Measurements from ENCODE around the genes CEND1, PNPLA2 and CD151.

GRCh38 chr11:790005-790987 lies at the start of gene CEND1:
TSS of gene CEND1 (minus strand) at chr11:790090.
- RRBS, result 5% methylated on average over 11 of the region's 49 CpGs

GRCh38 chr11:803222-803624 lies 1.8 kb downstream of the PIDD1 start:
- RRBS, result 70% methylated on average over 3 of the region's 14 CpGs

DNA sequence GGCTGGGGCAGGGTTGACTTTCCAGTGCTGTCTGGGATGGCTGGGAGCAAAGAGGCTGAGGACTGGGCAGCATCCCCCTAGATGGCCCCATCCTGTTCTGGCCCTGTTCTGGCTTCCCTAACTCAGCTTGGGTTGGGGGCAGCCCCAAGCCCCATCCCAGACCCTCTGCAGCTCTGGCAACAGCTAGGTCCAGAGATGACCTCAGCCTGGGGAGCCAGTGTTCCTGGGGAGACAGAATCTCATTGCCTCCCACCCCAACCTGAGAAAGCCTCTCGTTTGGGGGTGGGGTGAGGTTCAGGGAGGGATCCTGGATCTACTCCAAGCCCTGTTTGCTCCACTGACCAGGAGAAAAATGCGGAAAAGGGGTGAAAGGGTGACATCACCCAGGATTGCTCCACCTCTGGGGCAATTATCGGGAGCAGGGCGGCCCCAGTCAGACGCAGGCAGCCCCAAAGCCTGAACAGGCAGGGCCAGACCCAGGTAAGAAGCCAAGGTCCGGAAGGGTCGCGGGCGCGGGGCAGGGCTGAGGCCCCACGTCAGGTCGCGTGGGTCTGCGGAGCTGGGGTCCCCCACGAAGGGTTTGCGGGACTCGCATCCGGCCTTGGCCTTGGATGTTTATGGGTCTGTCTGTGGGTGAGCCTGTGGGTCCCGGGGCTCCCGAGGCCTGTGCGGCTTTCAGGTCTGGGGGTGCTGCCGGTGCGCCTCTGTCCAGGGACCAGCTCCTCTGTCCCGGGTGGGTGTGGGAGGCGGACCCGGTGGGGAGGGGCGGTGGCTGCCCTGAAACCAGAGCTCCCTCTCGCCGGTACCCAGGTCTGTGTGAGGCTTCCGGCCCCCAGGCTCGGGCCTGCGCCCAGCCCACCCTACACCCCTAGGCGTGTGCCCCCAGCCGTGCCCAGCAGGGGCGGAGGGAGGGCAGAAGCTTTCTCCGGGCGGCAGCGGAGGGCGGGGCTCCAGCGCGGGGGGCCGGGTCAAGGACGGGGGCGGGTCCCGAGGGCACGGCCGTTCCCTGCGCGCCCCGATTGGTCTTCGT lies at the start of gene PNPLA2:
Gene PNPLA2, plus strand, starts transcription at position 436 of the 1,030 bp plus-strand sequence.
- RRBS, result 10% methylated on average over 28 of the region's 51 CpGs

- RRBS, result 68% methylated on average over 3 of the region's 15 CpGs
Observed at GRCh38 chr11:821067-821872, 2.6 kb downstream of the PNPLA2 start.

GRCh38 chr11:830131-830720 lies 2.5 kb downstream of the CRACR2B start:
- RRBS, result 2% methylated on average over 18 of the region's 56 CpGs

GRCh38 chr11:831488-831920 lies 1.2 kb upstream of the CD151 start:
- RRBS, result no CpG with 5 or more reads among the region's 19 CpGs

DNA sequence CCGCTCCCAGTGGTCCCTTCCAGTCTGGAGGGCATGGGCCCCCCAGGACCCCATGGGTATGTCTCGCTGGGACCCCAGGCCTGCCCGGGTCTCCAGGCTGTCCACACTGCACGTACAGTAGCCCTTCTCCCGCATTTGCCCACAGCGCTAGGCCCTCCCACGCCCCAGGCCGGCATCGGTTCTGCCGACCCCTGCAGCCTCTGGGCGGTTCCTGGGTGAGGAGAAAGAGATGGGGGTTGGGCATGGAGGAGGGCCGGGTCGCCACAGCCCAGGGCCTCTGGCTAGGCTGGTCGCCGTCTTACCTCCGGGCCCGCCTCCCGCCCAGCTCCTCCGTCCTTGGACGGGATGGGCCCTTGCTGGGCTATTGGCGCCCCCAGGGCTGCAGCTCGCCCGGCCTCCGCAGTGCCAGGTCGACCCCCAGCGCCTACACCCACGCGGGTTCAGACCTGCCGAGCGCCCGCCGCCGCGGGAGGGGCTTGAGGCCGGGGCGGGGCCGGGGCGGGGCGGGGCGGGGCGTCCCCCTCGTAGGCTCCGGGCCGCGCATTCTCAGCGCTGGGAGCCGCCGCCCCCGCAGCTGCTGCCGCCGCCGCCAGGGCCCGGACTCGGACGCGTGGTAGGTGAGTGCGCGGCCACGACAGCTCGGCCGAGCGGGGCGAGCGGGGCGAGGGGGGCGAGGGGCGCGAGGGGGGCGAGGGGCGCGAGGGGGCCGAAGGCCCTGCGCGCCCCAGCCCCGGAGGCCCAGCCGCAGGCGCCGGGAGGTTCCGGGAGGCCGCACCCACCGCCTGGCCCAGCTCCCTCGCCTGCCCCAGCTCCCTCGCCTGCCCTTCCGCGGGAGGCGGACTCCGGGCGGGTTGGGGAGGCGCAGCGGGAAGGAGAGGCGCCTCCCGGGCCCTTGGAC lies at the start of gene CD151:
Gene CD151, plus strand, starts transcription at position 543 of the 898 bp plus-strand sequence.
- RRBS, result 3% methylated on average over 47 of the region's 92 CpGs

DNA sequence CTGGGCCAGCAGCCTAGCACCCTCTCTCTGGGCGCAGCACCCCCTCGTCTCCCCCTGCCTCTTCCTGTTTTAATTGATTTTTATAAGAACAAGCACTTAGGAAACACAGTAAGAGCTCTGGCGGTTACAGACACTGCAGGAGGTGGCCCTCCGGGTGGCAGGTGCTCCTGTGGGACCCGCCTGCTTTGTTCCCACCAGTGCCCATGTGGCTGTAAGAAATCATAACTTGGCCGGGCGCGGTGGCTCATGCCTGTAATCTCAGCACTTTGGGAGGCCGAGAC lies 18.4 kb downstream of the TSPAN4 start:
- RRBS, result 90% methylated on average over 3 of the region's 9 CpGs

DNA sequence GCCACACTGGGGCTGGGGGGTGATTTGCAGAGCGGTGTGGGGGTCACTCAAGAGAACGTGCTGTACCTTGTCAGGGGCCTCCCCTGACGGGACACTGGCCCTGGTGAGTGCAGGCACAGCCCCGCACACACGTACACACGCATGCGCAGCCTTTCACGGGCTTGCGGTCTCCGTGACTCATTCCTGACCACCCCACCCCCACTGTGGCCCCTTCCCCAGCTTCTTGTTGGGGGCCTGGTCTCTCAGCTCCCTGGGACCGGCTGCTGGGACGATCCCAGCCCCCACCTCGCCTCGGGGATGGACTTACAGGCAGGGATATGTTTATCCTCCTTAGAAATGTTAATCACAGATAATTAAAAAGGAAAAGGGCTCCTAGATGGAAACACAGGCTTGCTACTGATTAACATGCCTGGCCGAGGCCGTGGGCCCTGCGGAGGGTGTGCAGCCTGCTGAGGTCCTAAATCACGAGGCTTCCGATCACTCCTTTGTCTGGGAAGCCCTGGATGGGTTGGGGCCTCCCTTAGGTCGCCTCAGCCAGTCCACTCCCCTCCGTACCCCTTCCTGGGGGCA lies 20.3 kb downstream of the TSPAN4 start:
- RRBS, result no CpG with 5 or more reads among the region's 21 CpGs

DNA sequence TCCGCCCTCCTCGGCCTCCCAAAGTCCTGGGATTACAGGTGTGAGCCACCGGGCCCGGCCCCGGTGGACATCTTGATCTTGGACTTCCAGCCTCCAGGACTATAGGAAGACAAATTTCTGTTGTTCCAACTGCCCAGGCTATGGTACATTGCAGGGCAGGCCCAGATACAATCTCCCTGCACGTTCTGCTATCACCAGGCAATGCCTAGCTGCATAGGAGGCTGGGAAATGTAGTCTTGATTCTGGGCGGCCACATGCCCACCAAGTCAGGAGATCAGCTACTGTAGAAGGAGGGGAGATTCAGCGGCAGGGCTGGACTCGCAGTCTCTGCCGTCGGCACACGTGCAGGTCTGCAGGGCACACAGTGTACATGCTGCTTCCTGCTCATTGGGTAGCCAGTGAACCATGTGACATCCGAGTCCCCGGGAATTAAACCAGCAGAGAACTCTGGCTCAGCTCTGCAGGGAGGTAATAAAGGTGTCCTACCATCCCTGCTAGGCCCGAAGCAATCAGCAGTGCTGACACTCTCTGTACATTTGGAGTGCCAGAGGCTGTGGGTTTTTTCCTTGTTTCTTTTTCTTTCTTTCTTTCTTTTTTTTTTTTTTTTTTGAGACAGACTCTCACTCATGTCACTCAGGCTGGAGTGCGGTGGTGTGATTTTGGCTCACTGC lies 6.5 kb upstream of the AP2A2 start:
- RRBS, result no CpG with 5 or more reads among the region's 16 CpGs

- RRBS, result no CpG with 5 or more reads among the region's 2 CpGs
Observed at GRCh38 chr11:932250-932563, 6.5 kb downstream of the AP2A2 start.

- RRBS, result no CpG with 5 or more reads among the region's 12 CpGs
Observed at GRCh38 chr11:1060677-1061088, 24.2 kb upstream of the MUC6 start.

GRCh38 chr11:1084985-1085468 lies 48.5 kb upstream of the MUC6 start:
- RRBS, result no CpG with 5 or more reads among the region's 25 CpGs

DNA sequence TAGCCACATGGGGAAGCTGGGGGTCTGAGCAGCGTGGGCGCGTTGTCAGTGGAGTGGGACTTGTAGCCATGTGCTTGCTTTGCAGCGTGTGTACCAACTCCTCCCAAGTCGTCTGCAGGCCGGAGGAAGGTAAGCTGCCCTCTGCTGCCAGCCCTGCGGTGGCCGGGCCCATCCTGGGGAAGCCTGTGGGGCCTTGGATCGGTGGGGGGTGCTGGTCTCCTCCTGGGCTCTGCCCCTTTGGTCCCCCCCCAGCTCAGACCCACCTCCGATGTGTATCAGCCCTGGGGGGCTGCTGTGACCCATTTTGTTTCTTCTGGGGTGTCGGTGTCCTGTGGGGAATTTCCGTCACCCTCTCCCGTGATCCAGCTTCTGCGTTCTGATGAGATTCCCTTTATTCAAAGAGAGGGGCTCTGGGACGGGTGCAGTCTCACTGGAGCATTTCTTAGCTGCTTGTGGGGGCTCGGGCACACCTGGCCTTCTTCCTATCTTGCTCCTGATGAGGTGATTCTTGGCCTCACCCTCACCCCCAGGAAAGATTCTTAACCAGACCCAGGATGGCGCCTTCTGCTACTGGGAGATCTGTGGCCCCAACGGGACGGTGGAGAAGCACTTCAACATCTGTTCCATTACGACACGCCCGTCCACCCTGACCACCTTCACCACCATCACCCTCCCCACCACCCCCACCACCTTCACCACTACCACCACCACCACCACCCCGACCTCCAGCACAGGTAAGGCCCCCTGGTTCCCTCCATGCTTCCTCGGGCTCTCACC lies 56.0 kb upstream of the MUC6 start:
- RRBS, result 29% methylated on average over 3 of the region's 24 CpGs

GRCh38 chr11:1093721-1094445 lies 57.4 kb upstream of the MUC6 start:
- RRBS, result no CpG with 5 or more reads among the region's 12 CpGs

GRCh38 chr11:1103176-1103900 lies 54.4 kb upstream of the MUC5AC start:
- RRBS, result no CpG with 5 or more reads among the region's 28 CpGs

DNA sequence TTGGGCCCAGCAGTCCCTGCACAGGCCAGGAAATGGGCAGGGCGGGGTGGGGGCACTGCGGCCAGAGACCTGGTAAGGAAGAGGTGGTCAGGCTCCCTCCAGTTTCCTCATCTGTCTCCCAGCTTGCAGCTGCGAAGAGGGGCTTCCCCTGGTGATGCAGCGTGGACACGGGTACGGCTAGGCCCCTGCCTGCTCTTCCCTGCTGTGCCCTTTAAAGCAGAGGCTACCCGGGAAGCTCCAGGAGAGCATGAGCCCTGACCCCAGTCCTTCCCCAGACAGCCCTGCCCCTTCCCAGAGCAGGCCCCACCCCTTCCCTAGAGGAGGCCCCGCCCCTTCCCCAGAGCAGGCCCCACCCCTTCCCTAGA lies 44.9 kb upstream of the MUC5AC start:
- RRBS, result no CpG with 5 or more reads among the region's 8 CpGs

DNA sequence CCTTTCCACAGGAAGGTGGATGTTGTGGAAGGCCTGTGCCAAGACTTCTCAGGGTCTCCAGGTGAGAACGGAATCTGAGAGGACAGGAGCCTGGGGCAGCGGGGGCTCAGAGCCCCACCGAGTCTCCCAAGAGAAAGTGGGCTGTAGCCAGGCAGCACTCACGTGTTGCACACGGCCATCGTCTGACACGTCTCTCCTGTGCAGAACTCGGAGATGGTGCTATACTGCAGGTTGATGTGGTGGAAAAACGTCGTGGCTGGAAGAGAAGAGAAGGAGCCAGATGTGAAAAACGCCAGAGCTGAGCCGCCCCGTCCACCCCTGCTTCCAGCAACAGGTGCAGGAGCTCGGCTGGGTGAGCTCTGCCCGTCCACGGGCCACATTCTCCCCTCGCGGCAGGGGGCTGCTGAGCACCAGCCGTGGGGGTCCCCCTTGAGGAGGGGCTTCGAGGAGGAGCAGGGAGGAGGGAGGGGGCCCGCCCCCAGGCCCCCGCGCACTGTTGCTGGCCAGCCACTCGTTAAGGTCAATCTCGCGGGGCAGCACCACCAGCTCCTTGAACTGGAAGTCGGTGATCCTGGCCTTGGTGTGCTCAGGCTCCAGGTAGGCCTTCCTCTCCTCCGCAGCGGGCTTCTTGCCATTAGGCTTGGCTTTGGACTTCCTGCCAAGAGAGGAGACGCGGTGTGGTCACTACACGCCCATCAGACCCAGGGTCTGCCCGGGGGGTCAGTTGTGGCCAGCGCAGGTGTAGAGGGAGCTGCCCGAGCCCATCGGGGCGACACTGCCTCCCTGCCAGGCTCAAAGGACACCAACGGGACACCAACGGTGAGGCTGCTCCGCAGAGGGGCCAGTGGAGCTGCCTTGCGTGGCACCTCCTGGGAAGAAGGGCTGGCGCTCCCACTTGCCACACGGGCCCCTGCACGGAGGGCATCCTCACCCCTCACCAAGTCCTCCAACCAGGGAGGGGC lies 6.1 kb downstream of the MOB2 start:
- RRBS, result no CpG with 5 or more reads among the region's 44 CpGs

DNA sequence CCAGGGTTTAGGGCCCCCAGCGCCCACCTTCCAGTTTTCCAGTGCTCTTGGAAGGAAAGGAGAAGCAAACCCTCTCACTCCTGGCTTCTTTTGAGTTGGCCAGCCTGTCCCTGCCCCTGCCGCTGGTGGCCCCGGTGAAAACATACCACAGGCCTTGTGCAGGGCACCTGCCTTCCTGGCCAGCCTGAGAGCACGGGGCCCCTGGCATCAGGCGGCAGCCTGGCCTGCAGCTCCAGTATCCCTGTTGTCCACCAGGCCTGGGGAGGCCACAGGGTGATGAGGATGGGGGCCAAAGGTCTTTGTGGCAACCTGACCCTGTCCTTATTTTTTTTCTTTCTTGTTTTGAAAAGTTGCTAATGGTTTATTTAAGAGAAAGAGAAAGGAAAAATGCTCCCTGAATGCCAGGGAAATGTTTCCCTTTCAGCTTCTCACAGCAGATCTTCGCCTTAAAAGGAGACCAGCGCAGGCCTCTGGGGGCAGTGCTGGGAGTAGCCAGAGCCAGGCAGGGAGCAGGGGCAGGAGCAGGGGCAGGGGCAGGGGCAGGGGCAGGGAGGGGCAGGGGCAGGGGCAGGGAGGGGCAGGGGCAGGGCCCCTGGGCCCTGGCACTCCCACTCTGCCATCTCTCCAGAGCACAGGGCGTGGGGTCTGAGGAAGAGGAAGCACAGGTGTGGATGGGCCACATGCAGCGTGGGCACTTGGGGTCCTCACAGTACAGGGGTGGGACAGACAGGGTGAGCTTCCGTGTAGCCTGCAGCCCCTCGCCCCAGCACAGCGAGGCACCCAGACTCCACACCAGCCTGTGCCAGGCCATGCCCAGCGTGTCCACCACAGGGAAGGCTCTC lies 5.2 kb downstream of the MOB2 start:
- RRBS, result no CpG with 5 or more reads among the region's 13 CpGs

GRCh38 chr11:1546653-1547771 lies 25.1 kb downstream of the DUSP8 start:
- RRBS, result 3% methylated on average over 47 of the region's 119 CpGs